Gastroesophageal sphincter (tissue), 4 donors: ENCODE results near the gene SS18L1.

- PRO-cap = no peak
- RAMPAGE, long total RNA, 4 experiments = no peak in any of the 4 experiments
Observed at GRCh38 chr20:60201953-60202455, 243.8 kb downstream of the CDH26 start.

DNA sequence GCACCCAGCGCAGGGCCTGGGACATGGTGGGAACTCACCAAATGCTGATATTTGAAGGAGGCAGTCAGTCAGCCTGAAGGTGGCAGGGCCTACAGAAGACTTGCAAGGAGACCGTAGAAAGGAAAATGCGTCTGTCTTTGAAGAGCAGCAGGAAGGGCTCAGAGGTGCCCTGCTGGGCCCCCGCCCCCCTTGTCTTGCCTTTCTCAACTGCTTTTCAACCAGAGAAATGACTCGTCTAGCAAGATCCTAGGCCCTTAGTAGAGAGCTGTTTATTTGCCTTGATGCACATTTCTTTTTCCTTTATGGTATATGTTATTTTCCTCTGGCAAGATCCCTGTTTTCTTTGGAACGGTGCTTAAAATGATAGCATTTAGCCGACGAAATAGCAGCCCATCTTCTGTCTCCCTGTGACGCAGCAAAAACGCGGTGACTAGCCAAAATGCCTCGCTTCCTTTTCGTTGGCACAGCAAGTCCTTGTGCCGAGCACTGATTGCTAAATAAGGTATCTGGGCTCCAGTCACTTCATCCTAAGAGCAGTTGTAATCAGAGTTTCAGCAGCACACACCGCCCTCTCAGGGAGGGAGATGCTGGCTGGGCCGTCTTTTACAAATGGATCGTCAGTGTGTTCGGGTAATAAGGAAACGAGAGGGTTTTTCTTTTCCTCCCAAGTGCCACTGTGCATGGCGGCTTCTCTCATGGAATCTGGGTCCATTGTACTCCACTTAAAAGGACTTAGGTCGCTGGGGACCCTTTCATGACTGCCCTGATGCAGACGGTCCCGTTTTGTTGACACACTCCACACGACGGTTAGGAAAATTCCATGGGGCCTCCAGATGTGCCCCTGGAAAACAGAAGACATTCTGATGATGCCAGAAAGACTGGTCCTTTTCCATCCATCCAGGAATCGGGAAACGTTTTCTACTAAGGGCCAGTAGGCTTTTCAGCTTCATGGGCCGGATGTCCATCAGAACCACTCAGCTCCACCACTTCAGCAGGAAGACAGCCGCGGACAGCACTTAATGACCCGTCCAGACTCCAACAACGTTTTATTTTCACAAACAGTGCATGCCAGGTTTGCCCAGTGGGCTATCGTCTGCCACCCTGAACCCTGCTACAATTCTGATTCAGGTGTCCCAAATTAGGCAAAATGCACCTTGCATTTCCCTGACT lies 185.3 kb downstream of the CDH4 start:
- PRO-cap = no peak
- RAMPAGE, long total RNA, 4 experiments = no peak in any of the 4 experiments

- PRO-cap = no peak
- RAMPAGE, long total RNA, 4 experiments = no peak in any of the 4 experiments
Observed at GRCh38 chr20:61648576-61648904, 396.5 kb downstream of the CDH4 start.

DNA sequence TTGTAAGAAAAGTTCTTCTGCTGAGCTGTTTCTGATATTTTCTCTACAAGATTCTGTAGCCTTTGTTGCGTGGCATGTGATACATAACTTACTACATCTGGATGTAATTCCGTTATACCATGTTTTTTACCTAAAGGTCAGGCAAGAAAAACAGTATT lies 65.7 kb downstream of the TAF4 start:
- PRO-cap = no peak
- RAMPAGE, long total RNA, 4 experiments = no peak in any of the 4 experiments

- PRO-cap = no peak
- RAMPAGE, long total RNA, 4 experiments = no peak in any of the 4 experiments
Observed at GRCh38 chr20:62018046-62018395, 47.7 kb downstream of the TAF4 start.

DNA sequence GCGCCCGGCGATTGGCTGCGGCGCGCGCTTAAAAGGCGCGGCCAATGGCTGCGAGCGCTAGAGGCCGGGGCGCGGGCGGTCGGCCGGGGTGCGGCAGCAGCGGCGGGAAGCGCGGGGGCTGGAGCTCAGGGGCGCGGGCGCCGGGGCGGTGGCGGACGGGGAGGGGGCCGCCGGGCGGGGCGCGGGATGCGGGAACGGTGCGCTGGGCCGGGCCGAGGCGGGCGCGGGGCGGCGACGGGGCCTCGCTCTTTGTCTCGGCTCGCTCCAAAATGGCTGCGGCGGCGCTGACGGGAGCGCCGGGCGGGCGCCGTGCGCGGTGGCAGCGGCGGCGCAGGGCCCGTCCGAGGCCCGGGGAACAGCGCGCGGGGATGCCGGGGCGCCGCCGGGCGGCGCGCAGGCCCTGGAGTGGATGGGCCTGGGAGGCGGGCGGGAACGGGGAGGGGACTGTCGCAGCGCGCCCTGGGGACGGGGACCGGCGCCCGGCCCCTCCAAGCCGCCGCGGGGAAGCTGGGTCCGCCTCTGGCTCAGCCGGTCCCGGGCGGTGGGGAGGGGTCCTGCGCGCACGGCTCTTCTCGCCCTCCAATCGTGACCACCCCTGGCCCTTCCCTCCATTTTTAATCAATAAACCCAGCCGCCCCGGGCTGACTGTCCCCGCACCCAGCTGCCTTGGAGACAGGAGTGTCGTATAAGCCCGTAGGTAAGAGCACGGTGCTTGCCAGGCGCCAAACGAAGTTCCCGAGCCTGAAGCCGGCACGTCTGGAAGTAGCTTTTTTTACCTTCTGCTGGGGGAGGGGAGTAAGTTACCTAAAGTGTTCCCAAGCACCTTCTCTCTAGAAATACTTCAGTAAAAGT lies 540 bp upstream of the TAF4 start:
- PRO-cap = bidirectional peak, plus-strand start at position 60 of the sequence, minus-strand start outside the sequence; unidirectional peak, plus-strand start at position 276 of the sequence; unidirectional peak, plus-strand start at position 333 of the sequence; bidirectional peak, plus-strand start at position 675 of the sequence, minus-strand start at position 687 of the sequence
- RAMPAGE, long total RNA, 4 experiments = no peak in any of the 4 experiments

- PRO-cap = no peak
- RAMPAGE, long total RNA, 4 experiments = no peak in any of the 4 experiments
Observed at GRCh38 chr20:62130064-62130375, 7.7 kb downstream of the LSM14B start.

DNA sequence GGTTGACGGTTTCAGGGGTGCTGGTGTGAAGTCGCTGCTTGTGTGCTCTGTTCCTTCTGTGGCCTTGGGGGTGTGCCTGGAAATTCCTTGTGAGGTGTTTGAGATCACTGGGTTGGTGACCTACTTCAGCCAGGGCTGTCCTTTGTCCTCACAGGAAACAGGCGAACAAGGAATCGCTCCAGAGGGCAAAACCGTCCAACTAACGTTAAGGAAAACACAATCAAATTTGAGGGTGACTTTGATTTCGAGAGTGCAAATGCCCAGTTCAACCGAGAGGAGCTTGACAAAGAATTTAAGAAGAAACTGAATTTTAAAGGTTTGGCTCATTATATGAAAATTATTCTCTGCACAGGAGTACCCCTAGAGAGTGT lies 8.1 kb downstream of the LSM14B start:
- PRO-cap = no peak
- RAMPAGE, long total RNA, 4 experiments = no peak in any of the 4 experiments

DNA sequence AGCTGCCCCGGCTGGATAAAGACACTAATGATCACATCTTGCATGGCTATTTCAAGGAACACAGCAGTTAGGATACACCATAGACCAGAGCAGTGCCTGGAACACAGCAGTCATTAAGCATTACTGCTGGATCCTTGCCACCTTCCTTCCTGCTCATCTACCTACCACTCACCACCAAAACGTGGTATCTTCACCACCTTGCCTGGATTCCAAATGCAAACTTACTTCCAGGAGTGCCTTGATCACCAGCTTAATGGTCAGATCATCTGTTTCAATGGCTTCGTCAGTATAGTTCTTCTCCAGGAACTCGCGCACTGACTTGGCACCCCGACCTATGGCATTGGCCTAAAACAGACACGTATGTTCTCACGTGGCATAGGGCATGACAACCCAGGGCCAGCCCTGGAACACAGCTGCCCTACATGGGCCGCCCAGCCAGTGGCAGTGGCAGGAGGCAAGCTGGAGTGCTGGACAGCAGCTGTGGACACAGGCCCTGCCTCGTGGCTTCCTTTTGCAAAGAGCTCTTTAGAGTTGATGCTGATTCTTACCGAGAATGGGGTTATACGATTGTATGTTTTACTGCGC lies 5.2 kb downstream of the PSMA7 start:
- PRO-cap = no peak
- RAMPAGE, long total RNA, 4 experiments = no peak in any of the 4 experiments

GRCh38 chr20:62143672-62143997 lies at the start of gene SS18L1:
TSS of gene SS18L1 (plus strand) at chr20:62143769.
- PRO-cap = bidirectional peak, plus-strand start at chr20:62143780, minus-strand start at chr20:62143343
- RAMPAGE, long total RNA, 4 experiments = start-site peak on the plus strand in 4 of 4 experiments, at chr20:62143739-62143780 at its widest, 39 to 106 reads per replicate

DNA sequence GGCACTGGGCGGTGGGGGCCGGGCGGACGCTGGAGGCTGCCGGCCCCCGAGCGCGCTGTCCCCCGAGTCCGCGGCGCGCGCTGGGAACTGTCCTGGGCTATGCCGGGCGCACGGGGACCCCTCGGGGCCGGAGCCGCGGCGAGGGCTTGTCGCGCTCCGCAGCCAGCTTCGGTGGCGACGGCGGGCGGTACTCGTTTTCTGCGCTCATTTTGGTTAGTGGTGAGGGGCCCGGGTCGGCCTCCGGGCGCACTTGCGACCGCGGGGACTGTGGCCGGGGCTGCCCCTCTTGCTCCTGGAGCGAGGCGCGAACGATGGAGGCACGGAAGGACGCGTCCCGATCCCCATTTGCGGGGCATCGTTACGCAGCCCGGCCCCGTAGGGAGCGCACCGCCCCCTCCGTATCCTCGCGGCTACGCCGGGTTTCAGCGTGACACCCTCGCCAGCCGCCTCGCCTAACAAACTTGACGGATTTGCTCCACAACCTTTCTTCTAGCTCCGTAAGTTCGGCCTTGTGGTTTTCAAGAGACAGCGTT lies 642 bp downstream of the SS18L1 start:
- PRO-cap = bidirectional peak, plus-strand start at position 428 of the sequence, minus-strand start at position 347 of the sequence
- RAMPAGE, long total RNA, 4 experiments = no peak in any of the 4 experiments

DNA sequence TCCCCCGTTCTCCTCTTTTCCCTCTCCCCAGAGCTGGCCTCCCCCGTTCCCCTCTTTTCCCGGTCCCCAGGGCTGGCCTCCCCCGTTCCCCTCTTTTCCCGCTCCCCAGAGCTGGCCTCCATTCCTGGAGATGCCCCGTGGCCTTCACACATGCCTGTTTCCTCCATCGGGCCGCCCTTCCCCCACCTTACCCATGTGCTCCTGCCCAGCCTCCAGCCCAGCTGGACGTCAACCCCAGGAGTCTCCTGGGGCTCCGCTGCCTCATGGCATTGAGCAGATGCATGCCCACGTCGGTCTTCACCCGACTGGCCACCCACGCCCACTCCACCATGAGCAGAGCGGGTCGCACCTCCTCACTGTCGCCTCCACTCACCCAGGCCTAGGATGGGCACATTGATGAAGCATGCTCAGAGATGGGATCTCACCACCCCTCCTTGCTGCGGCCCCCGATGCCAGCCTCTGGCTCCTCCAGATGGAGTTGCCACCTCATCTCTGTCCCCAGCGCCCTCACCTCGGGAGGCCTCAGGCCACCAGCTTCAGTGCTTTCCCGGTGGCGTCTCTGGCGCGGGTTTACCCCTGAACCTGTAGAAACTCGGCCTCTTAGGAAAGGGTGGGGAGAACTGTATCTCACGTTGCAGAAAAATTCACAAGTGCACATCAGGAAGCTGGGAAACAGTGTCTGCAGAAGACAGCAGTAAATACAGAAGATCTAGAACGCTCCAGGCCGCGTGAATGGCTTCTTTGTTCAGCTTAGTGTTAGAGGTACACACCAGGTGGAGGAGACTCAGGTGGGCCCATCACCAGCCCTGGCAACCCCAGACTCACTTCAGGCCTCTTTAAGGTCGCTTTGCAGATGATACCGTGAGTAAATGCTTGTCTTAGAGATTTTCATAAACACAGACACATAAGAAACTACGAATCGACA lies 8.6 kb downstream of the SS18L1 start:
- PRO-cap = no peak
- RAMPAGE, long total RNA, 4 experiments = no peak in any of the 4 experiments

GRCh38 chr20:62165849-62166550 lies 16.8 kb upstream of the MTG2 start:
- PRO-cap = no peak
- RAMPAGE, long total RNA, 4 experiments = no peak in any of the 4 experiments

DNA sequence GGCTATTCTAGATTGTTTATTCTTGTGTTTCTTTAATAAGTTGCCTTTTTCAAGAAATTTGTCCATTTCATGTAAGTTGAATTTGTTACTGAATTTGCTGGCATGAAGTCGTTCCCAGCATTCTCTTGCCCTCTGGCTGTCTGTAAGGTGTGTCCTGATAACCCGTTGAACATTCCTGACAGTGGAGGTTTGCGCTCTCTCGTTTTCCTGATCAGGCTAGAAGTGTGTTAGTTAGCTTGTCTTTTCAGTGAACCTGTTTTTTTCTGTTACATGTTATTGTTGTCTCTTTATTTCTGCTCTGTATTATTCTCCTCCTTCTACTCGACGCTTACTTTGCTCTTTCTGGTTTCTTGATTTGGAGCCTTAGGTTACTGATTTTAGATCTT lies 4.7 kb downstream of the MTG2 start:
- PRO-cap = no peak
- RAMPAGE, long total RNA, 4 experiments = no peak in any of the 4 experiments

GRCh38 chr20:62201440-62202144 lies 18.5 kb downstream of the HRH3 start:
- PRO-cap = no peak
- RAMPAGE, long total RNA, 4 experiments = no peak in any of the 4 experiments

DNA sequence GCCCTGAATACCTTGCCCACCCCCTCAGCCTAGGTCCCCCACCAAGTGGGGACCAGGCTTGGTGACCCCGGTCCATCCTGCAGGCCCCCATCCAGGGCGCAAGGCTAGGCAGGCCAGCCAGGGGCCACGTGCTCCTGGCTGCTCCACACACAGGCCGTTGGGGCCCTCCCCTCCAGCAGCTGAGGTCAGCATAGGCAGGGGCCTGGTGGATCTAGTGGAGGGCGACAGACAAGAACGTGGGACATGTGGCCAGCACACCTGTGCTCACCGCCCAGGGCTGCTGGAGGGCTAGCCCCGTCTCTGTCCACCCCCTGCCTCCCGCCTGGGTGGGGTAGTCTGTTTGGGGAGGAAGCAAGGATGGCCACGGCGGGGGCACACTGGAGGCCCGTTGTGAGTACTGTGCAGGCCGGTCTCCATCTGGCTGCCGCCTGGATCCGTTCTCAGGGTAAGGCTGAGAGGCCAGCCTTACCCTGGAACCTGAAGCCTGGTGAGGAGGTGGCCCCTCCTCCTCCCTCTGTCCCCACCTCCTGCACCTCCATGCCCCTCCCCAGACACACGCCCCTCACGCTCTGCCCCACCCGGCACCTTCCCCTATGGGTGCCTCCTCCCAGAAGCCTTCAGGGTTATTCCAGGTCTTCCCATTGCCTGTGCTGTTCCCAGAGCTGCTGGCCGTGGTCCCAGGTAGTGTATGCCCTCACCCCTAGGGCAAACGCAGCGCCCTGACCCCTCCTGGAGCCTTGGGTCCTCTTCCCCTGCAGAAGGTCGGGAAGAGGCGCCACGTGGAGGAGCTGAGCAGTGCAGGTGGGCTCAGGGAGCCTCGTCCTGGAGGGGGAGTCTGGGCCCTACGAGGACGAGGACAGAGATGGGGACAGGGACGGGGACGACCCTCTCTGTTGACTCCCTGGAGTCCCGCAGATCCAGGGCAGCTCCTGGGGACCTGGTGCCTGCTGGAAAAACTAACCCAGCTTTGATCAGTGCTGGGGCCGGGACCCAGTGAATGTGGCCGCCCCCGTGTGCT lies 7.9 kb upstream of the HRH3 start:
- PRO-cap = no peak
- RAMPAGE, long total RNA, 4 experiments = no peak in any of the 4 experiments

GRCh38 chr20:62244229-62245063 lies 6.1 kb downstream of the OSBPL2 start:
- PRO-cap = no peak
- RAMPAGE, long total RNA, 4 experiments = no peak in any of the 4 experiments

DNA sequence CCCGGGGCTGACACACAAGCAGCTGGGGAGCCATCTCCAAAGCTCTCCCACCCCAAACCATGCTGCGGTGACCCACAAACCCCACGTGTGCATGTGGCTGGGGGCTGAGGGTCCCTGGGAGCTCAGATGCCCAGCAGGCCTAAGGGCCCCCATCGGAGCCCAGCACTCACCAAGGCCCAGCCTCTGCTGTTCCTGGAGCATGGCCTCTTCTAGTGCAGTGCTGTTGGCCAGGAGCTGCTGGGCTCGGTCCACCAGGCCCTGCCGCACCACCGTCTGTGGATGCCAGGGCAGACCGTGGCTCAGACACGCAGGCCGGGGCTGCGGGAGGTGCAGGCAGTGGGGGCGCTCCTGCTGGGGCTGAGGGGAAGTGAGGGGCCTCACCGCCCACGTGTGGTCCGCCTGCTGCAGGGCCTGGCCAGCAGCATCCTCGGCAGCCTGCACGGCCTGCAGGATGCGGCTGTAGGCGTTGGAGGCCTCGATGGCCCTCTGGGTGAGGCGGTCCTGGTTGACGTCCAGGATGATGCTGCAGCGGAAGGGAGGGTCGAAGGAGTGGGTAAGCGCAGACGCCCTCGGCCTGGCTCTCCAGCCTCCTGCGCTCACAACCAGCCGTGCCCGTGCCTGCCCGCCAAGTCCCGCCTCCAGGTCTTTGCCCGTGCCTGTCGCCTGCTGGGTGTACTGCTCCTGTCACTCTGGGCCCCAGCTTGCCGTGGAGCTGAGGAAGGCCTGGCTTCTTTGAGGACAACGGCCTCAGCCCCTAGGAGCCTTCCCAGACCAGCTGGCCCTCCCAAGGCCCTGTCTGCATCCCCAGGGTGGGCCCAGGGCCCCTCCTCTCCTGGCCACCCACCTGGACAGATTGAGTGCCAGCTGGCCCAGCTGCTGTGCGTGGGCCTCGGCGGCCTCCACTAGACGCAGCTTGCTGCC lies 14.0 kb downstream of the ADRM1 start:
- PRO-cap = no peak
- RAMPAGE, long total RNA, 4 experiments = no peak in any of the 4 experiments

- PRO-cap = no peak
- RAMPAGE, long total RNA, 4 experiments = no peak in any of the 4 experiments
Observed at GRCh38 chr20:62330739-62331249, 28.0 kb downstream of the ADRM1 start.

- PRO-cap = bidirectional peak, plus-strand start at chr20:62353007, minus-strand start at chr20:62352794
- RAMPAGE, long total RNA, 4 experiments = no peak in any of the 4 experiments
Observed at GRCh38 chr20:62352693-62353485, 14.2 kb downstream of the LAMA5 start.